Bile duct (tissue), 1 donor: Measurements from ENCODE around the gene DUSP22.

GRCh38 chr6:215663-215935 lies 76.7 kb upstream of the DUSP22 start:
- PRO-cap = no peak

DNA sequence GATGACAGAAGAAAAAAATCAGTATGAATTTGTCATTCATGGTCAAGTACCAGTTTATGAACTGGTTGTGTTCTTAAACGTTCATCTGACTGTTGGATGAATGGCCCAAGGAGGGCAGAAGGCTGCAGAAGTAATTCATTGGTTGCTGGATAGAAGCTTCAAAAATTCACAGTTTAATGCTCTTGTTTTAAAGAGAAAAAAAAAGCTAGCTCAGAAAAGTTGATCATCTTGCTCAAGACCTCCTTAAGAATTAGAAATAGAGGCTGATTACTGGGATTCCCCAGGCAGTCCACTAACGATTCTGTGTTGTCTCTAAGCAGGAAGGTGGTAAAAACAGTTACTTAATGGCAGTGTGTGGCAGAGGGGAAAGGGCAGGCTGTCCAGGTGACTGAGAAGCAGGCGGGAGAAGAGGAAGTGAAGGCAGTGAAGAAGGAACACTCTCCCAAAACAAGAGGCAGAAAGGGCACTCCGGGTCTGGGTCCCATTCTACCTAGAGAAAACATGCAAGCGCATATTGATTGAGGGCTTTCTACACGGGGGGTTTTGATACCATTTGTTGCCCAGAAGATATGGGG lies 1.9 kb upstream of the DUSP22 start:
- PRO-cap = no peak

GRCh38 chr6:291906-292604 lies at the start of gene DUSP22:
TSS of gene DUSP22 (plus strand) at chr6:292487.
- PRO-cap = bidirectional peak, plus-strand start at chr6:292119, minus-strand start at chr6:292002; bidirectional peak, plus-strand start at chr6:292283, minus-strand start at chr6:292416

DNA sequence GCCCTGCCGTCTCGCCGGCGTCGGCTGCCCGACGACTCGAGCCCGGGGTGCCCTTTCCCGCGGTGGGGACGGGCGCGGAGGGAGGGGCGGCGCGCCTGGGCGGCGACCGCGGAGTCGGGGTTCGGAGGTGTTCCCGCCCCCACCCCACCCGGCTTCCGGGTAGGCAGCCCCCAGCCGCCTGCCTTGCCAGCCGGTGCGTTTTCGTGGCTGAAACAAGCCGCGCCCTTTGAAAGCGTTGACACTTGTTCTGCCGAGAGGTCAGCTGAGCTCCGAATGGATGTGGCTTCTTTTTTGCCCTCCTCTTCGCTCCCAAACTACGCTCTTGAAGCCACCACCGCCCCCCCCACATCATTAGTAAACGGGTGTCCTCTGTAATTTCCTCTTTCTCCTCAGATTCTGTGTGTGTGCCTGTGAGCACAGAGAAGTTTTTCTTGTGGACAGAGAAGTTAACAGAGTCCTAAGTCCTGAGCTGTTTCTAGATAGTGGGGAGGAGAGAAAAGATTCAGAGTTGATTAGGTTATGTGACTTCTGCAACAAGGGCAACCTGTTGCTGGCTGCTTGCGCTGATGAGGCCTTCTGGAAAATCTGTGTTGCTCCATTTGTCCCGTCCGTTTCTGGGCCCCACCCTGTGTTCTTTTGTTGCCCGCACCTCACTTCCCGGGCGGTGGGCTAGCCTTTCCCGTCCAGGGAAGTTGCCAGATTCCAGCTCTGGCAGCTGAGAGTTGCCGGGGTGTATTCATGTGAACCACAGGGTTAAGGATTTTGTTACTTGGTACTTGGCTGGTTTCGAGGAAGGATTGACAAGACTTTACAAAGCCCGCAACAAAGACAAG lies 534 bp downstream of the DUSP22 start:
- PRO-cap = bidirectional peak, plus-strand start at position 189 of the sequence, minus-strand start at position 132 of the sequence; bidirectional peak, plus-strand start at position 392 of the sequence, minus-strand start at position 275 of the sequence; bidirectional peak, plus-strand start at position 520 of the sequence, minus-strand start at position 484 of the sequence; bidirectional peak, plus-strand start outside the sequence, minus-strand start at position 616 of the sequence

DNA sequence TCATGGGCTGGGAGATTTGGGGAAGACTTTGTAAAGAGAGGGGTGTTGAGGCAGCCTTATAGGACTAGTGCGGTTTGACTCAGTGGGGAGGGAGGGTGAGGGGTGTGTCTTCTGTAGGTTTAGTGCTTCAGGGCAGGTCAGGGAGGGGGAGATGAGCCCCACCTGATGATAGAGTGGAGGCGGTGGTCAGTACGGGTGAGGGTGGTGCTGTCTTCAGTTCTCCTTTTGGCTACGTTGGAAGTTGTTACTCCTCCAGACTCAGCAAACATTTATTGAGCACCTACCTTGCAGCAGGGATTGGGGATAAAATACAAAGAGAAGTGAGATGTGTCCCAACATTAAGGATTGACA lies 28.3 kb downstream of the DUSP22 start:
- PRO-cap = no peak

- PRO-cap = no peak
Observed at GRCh38 chr6:359330-359887, 32.1 kb upstream of the IRF4 start.

DNA sequence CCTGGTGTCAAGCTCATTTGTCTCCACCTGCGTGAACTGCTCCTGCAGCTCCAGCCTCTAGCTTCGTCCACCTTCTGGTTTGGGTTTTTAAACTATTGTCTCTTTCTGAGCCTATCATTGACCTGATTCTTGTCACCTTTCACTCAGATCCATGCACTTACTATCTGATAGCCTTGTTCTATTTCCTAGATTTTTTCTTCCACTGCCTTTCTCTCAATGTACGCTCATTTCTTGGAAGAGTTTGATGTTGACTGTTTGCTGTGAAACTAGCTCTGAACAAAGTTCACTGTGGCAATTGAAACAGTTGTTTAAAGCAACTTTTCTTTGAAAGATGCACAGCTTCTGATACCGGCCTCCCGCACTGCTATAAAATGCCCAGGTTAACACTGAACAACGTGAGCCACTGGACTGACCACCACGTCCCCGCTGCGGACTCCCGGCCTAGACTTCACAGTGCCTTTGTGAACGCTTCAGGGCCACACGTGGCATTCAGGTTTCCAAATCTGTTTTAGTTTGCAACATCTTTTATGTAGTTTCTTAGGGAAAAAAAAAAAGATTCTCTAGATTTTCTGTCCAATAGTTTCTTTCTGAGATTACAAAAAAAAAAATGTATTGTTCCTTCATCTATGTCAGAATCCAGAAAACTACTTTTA lies 29.8 kb upstream of the IRF4 start:
- PRO-cap = no peak

- PRO-cap = no peak
Observed at GRCh38 chr6:387973-388843, 3.3 kb upstream of the IRF4 start.

GRCh38 chr6:389523-390521 lies 1.7 kb upstream of the IRF4 start:
- PRO-cap = no peak

- PRO-cap = no peak
Observed at GRCh38 chr6:393814-394250, 2.3 kb downstream of the IRF4 start.

DNA sequence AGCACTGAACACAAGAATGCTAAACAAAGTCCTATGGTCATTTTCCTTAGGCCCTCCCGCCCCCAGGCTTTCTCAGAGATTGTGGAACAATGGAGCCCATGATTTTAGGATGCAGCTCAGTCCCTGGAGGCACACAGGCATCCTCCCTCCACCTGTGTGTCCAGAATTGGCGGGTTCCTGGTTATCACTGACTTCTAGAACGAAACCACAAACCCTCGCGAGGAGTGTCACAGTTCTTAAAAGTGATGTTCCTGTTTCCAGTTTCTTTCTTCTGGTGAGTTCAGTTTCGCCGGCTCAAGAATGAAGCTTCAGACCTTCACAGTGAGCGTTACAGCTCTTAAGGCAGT lies 43.0 kb downstream of the IRF4 start:
- PRO-cap = no peak

- PRO-cap = no peak
Observed at GRCh38 chr6:454270-454558, 62.7 kb downstream of the IRF4 start.

GRCh38 chr6:491294-491662 lies 99.7 kb downstream of the IRF4 start:
- PRO-cap = no peak

DNA sequence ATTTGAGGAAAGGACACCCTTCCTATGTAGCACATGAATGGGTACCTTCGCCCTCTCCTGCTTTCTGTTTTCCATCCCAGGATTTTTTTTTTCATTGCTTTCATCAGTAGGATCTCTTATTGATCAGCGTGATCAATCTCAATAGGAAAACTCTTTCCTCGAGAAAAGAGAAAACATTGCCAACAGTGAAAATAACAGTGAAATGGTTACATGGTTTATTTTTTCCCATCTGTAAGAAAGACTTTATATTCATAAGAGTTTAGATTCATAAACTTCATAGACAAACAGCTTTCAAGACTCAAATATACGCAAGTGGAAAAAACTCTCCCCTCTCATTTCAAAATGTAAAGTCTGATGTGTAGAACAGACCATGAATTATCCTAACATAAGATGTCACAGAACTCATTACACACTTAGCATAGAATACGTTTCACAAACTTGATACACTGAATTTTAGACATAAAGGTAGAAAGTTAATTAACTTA lies 118.8 kb downstream of the IRF4 start:
- PRO-cap = no peak

- PRO-cap = no peak
Observed at GRCh38 chr6:706082-706647, 13.2 kb upstream of the EXOC2 start.

DNA sequence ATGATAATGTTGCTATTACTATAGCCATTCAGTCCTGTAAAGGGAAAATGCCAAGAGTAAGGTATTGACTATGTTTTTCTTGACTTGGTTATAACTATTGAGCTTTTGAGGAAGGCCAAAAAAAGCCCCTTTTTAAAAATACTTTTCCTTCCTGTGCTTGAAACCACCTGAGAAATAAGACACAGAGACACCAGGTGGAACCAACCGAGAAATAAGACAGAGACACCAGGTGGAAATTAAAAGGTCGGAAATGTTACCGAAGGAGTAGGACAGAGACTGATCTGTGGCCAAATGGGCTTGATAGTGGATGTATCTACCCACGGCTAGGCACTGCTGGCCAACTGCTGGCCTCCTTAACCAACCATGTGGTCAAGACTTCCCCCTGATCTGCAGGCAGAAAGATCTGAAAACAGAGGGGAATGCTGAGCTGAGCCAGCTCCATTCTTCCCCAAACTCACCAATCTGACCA lies 121.5 kb upstream of the EXOC2 start:
- PRO-cap = no peak

- PRO-cap = no peak
Observed at GRCh38 chr6:1003439-1003848, 308.5 kb upstream of the FOXQ1 start.

- PRO-cap = bidirectional peak, plus-strand start at chr6:1131927, minus-strand start at chr6:1131793
Observed at GRCh38 chr6:1131485-1132143, 180.3 kb upstream of the FOXQ1 start.

GRCh38 chr6:1387675-1388692 lies 1.4 kb upstream of the FOXF2 start:
- PRO-cap = bidirectional peak, plus-strand start at chr6:1388467, minus-strand start at chr6:1388405

DNA sequence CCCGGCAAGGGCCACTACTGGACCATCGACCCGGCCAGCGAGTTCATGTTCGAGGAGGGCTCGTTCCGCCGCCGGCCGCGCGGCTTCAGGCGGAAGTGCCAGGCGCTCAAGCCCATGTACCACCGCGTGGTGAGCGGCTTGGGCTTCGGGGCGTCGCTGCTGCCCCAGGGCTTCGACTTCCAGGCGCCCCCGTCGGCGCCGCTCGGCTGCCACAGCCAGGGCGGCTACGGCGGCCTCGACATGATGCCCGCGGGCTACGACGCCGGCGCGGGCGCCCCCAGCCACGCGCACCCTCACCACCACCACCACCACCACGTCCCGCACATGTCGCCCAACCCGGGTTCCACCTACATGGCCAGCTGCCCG lies 1.1 kb downstream of the FOXF2 start:
- PRO-cap = no peak